Iris pigment epithelial cell (primary cell): ENCODE results near the genes SLC6A18 and CLPTM1L.

- RRBS = no CpG with 5 or more reads among the region's 21 CpGs
These were observed 2.8 kb downstream of the LRRC14B start for GRCh38 chr5:193949-194704.

GRCh38 chr5:224198-224764, 6.2 kb downstream of the SDHA start:
- RRBS = no CpG with 5 or more reads among the region's 8 CpGs

GRCh38 chr5:237674-238215, 19.6 kb downstream of the SDHA start:
- RRBS = no CpG with 5 or more reads among the region's 17 CpGs

DNA sequence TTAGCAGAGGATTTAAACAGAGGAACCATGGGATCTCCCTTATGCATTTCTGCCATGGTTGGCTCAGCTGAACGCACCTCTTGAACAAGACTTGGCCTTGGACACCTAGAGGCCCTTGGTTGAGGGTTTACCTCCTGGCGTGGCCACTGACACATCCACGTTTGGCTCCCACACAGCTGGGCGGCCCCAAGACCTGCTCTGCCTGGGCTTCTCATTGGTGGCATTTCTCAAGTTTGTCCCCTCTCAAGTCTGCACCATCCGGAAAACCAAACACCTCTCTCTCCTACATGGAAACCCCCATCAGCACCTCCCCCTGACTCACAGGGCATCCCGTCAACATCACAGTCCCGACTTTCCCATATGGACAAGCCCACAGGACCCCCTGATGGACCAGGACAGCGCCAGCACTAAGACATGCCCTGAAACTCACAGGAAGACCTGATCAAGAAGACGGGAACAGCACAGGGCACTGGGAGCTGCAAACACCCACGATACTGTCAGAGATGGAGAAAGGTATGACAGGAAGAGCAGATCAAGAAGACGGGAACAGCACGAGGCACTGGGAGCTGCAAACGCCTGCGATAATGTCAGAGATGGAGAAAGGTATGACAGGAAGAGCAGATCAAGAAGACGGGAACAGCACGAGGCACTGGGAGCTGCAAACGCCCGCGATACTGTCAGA, 21.5 kb downstream of the PDCD6 start:
- RRBS = no CpG with 5 or more reads among the region's 19 CpGs

DNA sequence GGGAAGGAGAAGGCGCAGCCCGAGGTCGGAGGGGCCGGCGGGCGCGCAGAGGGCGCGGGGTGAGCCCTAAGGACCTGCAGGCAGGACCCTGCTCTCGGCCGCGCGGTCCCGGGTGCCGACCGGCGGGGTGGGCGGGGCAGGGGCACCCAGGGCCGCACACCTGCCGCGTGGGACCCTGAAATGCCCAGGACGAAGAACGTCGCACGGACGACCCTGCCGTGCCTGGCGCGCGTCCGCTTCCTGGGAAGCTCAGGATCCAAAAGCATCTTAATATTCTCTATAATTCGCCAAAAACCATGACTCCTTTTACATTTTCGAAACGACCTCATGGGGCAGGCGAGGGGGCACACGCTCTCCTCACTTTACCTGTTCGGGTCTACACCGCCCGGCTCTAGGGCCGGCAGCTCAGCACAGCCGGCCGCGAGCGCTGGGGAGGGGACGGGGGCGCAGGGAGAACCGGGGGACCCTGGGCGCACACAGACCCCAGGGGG, 498 bp upstream of the AHRR start:
- RRBS = 1% methylated on average over 22 of the region's 48 CpGs

DNA sequence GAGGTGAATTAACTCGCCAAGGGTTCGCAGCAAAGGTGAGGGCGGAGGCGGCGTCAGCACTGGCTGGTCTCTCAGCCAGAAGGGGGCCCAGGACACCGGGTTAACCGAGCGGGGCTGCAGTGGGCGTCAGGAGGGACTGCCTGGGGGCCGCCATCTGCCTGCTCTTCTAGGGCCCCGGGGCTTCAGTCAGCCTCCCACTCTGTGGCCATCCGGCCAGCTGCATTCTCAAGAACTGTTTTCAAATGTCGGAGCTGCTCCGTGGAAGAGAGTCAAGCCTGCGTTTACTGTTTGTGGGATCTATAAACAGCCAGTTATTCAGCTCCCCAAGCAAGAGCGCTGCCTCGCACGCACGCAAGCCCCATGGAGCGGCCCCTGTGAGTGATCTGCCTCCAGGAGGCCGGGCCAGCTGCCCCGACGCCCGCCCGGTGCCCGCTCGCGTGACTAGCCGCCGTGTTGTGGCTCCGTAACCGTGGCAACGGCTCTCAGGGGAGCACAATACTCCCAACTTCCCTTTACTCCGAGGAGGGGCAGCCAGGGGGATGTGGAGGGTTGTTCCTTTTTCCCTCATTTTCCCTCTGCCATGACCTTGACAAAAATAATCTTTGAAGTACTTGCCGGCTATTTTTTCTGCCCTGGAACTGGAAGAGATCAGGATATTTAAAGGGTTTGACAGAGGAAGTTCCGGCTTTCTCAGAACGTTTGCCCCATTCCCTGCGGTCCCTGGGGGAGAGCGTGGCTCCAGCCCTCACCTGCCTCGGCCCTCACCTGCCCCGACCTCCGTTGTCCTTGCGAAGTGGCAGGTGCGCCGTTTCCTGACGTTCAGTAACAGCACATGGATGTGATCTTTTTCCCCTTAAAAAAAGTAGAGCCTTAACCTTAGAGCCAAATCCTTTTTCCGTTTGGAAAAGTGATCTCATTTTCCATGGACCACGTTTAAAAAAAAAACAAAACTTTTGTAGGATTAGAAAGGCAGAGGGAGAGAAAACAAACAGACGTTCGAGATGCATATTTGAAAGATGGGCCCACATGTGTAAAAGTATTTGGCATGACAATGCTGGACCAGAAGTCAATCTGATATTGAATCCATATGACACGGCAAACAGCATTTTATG, 43.0 kb upstream of the EXOC3 start:
- RRBS = 6% methylated on average over 9 of the region's 51 CpGs

GRCh38 chr5:480356-480755, 37.4 kb downstream of the EXOC3 start:
- RRBS = 84% methylated on average over 11 of the region's 18 CpGs

- RRBS = 26% methylated on average over 4 of the region's 27 CpGs
These were observed 8.4 kb upstream of the SLC9A3 start for GRCh38 chr5:532471-533252.

DNA sequence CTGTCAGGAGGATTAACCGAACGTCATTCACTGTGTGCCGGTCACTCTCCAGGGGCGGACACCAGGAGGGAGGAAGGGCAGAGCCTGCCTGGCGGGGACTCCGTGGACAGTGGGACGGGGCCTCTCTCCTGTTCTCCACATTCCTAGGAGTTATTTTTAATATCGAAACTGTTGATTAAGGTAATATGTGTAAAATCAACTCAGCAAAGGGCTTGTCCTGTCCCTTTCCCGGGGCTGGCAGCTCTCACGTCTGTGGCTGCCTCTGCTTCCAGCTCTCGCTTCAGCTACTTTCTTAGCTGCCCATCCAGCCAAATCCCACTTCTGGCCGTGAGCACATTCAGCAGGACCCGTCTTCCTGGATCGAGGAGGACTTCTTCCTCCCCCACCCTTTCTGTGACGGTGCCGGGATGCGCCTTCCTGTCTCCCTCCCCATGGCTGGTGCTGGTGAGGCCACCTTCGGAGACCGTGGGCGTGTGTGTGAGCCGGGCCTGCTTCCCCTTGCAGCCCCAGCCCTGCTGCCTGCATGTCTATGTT, 12.6 kb downstream of the CEP72 start:
- RRBS = 86% methylated on average over 6 of the region's 21 CpGs

GRCh38 chr5:785334-785744, 810 bp upstream of the ZDHHC11B start:
- RRBS = no CpG with 5 or more reads among the region's 29 CpGs

DNA sequence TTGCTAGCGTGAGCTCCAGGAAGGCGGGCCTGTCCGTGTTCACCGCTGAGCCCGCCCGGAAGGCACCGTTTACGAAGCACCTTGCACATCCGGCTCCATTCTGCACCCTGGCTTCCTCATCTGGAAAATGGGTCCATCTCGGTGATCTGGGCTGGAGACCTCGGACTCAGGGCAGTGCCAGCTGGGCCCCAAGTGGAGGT, 52.5 kb upstream of the NKD2 start:
- RRBS = no CpG with 5 or more reads among the region's 11 CpGs

DNA sequence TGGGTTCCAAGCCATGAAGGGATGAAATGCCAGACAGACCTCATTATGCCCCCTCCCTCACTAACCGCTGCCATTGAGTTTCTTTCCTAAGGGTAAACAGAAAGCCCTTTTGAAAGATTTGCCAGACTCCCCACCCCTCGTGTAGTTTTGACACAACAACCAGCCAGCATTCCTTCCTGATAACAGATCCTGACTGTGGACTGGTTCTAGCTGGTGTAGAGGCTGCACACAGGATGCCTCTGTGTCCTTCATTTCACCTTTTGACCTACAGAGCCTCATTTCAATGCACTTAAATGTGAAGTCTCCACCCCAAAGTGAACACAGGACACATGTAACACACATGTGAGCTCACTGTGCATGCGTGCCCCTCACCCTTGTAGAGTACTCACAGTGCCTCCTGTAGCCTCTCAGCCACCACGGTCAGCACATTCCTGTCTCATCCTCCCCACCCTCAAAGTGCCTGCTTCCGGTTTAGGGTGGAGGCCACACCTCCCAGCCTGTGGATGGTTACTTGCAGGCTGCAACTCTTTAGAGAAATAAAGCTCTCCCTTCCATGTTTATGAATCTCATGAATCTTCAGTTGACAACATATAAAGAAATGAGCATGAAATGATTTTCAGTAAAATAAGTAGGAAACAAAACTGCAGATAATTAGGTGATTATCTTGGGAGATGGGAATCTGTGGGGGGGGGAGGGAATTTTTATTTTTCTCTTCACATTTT, 11.6 kb upstream of the NKD2 start:
- RRBS = no CpG with 5 or more reads among the region's 5 CpGs

GRCh38 chr5:1095787-1096202, 16.1 kb downstream of the SLC12A7 start:
- RRBS = no CpG with 5 or more reads among the region's 15 CpGs

- RRBS = no CpG with 5 or more reads among the region's 17 CpGs
These were observed 8.9 kb downstream of the SLC12A7 start for GRCh38 chr5:1102809-1103416.

DNA sequence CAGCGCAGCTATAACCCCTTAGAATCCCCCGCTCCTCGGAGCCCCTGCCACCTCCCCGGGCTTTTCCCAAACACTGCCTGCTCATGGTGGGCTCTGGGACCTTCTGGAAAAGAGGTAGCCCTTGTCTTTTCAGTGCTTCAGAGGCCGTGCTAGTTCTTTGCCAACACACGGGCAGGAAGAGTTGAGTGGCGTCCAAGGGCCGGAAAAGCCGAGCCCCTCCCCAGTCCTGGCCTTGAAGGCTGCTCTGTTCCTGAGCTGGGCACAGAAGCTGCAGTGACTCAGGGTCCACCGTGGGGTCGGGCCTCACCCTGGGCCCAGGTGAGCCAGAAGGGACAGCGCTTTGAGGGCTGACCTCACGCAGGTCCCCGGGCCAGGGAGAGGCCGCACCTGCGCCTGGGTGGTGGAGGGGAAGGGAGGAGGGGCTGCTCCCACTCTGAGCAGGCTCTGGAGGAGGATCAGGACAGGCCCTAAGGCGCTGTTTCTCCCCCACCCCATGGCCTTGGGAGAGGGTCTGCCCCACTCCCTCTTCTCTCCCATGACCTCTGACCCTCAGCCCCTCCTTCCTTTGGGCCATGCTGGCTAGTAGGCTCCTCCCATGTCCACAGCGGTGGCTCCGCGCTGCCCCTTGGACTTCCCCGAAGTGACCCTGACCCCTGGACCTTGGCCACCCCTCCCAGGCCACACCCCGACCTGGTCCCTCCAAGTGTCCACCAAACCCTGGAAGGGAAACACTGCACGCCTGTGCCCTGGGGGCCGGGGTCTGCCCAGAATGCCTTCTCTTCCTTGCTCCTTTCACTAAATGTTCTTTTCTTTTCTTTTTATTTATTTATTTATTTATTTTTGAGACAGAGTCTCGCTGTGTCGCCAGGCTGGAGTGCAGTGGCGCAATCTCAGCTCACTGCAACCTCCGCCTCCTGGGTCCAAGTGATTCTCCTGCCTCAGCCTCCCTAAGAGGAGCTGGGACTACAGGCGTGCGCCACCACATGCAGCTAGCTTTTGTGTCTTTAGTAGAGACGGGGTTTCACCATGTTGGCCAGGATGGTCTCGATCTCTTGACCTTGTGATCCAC, 19.7 kb upstream of the SLC6A19 start:
- RRBS = 82% methylated on average over 4 of the region's 32 CpGs

DNA sequence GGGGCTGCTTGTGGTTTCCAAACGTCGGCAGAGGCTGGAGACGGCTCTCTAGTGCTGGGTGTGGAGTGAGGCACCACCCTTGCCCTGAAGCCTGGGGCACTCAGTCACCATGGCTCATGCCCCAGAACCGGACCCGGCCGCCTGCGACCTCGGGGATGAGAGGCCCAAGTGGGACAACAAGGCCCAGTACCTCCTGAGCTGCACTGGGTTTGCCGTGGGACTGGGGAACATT, at the start of gene SLC6A18:
TSS of gene SLC6A18 (plus strand) at position 13 of the 232 bp plus-strand sequence.
- RRBS = no CpG with 5 or more reads among the region's 9 CpGs

GRCh38 chr5:1239814-1240415, 14.7 kb downstream of the SLC6A18 start:
- RRBS = no CpG with 5 or more reads among the region's 11 CpGs

GRCh38 chr5:1312017-1312664, 17.3 kb upstream of the TERT start:
- RRBS = no CpG with 5 or more reads among the region's 10 CpGs

DNA sequence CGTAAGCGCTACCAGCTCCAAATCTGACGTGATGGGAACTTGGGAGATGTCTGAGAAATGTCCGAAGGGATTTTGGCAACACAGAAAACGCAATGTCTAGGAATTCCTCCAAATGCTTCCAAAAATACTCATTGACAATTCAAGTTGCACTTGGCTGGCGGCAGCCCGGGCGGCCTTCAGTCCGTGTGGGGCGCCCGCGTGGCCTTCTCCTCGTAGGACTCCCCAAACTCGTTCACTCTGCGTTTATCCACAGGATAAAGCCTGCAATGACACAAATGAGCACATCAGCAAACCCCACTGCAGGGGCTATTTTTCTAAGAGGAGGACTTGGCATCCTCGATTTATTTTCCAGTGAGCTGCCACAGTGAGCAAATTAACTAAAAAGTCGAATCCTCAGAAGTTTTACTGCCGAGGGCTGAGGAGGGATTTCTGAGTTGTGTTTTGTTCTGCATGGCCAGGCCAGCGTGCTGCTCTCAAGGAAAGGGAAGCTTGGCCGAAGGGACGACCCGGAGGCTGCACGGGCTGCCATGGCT, 23.4 kb upstream of the TERT start:
- RRBS = 95% methylated on average over 2 of the region's 23 CpGs

GRCh38 chr5:1344693-1345350, at the start of gene CLPTM1L:
TSS of gene CLPTM1L (minus strand) at chr5:1345099.
- RRBS = 3% methylated on average over 36 of the region's 103 CpGs